Left common carotid artery plus branches (tissue), 1 donor: ENCODE results near the genes GFPT1 and SNRNP27.

GRCh38 chr2:68432636-68433008, 34.5 kb downstream of the FBXO48 start:
- PRO-cap = no peak

- PRO-cap = no peak
Measured at GRCh38 chr2:68514510-68515132, 47.2 kb downstream of the APLF start.

DNA sequence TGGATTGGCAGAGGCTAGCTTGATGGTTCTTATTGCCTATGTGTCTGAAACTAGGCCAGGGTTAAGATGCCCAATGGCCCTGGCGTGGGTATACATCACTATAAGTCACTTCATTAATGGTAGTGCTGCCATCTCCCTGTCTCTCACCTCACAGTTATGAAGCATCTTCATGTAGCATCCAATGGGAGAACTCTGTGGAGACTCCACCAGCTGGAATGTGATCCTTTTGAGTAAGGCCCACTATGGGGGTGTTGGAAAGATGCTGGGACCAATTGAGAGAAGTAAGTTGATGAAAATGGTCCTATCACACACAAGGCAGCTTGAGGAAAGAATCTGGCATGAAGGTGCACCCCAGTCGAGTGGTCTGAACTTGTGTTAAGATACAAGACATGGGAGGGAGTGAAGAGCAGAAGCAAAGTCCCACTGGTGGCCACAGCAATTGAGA, 4.7 kb downstream of the ARHGAP25 start:
- PRO-cap = no peak

GRCh38 chr2:68741148-68741531, 6.5 kb downstream of the ARHGAP25 start:
- PRO-cap = no peak

DNA sequence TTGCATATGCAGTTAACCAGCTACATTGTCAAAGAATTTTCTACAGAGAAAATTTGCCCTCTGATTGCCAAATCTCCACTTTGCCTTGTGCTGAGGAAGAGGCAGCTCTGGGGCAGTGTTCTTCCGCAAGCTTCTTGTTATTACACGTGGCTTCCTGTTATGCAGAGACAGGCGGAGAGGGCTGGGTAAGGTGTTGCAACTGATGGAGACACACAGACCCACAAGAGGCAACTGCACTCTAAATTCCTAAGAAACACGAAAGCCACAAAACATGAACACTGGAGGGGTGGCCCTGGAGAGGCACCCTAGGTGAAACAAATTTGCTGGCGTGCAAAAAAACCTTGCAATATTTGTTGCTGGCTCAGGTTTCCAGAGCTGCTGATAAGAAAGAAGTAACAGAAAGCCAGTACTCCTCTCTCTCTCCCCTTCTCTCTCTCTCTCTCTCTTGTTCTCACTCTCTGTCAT, 31.7 kb downstream of the ARHGAP25 start:
- PRO-cap = no peak

DNA sequence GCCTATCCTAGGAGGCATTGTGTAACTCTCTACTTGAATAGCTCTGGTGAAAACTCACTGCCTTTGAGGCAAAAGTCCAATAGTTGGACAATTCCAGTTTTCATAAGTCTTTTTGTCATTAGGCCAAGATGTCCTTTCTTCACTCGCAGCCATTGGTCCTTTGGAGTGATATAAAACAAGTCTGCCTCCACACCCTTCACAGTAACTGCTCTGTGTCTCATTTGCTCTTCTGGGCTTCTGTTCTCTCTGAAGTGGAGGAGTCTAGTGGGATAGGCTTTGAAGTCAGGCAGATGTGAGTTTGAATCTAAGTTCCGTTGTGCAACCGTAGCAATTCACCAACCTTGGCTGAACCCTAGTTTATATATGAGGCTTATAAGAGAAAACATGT, 28.3 kb downstream of the ANTXR1 start:
- PRO-cap = no peak

DNA sequence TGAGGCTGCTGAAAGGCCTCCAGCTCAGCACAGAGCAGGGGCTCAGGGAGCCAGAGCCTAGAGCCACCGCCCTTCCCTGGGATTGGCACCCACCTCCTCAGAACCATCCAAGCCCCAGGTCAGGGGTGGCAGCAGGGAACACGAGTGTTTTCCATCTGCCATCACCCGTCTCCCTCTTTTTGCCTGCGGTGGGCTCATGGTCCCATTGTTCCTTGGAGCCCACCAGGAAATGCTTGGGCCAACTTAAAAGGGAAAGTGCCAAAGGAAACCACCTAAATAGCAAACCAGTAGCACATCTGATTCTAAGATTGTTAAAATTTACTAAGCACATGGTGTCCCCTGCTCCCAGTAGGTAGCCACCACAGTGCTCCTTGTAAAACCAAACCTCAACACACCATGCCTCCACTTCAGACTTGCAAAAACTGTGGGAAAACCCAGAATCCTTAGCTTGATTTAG, 184.0 kb downstream of the ANTXR1 start:
- PRO-cap = no peak

- PRO-cap = no peak
Measured at GRCh38 chr2:69348463-69349164, 38.4 kb downstream of the GFPT1 start.

DNA sequence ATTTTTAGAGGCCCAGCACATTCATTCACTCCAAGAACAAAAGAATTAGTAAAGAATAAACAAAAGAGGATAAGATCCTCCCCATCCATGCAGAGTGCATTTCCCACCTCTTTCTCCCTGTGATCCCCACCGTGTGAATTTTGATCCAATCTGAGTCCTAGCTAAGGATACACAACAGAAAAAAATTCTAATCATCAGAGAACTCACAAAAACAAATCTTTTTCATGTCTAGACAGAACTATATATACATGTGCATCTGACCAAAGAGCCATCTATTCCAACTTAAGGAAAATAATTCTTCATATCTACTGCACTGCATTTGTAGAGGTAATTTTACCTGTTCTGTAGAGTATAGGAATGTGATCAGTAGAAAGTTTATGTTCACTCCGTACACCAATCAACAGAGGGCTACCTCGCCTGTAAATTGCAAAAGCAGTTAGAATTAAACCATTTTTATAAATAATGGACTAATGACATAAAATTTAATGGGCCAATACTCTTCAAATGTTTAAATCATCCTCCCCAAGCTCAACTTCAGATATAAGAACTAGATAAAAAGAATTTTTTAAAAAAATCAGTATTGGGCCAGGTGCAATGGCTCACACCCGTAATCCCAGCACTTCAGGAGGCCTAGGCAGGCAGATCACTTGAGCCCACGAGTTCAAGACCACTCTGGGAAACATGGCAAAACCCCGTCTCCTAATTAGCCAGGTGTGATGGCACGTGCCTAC, 32.7 kb downstream of the GFPT1 start:
- PRO-cap = no peak

- PRO-cap = no peak
Measured at GRCh38 chr2:69382527-69383169, 4.4 kb downstream of the GFPT1 start.

DNA sequence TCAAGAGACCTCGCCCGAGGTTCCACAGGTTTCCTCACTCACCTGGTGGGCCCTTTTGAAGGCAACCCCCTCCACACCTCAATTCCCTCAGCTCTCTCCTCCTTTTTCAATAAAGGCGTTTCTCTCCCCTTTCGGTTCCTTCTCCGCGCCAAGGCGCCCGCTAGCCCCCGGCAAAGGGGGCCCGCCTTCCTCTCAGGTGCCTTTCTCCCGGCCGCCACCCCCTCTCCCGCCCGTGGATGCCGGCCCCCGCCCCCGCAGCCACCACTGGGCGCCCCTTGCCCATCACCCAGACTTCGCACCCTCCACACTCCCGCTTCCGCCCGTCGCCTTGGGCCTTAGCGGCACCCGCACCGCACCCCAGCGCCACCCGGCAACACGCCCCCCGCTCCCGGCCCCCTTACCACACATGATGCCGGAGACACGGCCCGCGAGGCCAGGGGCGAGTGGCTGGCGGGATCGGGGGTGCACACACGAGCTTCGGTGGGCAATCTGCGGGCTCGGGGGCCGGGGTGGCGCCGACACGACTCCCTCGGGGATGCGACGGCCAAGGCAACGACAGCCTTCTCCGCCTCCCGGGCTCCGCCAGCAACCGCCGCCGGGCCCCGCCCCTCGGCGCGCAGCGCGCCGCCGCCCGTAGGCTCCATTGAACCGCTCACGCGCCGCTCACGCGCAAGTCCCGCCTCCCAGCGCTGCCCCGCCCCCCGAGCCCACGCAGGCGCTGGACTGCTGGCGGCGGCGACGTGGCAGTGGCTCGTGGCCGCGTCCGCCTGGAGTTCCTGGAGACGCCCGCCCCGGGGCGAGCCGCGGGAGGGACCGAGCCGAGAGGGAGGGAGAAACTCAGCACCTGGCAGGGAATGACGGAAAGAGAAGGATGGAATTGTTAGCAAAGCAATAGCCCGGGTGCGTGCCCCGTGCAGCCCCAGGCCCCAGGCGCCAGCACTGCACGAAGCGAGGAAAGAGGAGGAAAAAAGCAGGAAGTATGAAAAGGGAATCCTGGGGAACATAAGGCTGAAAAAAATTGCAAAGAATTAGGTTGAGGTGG, at the start of gene GFPT1:
GFPT1 (minus strand) TSS at position 564 of the 1,042 bp plus-strand sequence.
- PRO-cap = bidirectional peak, plus-strand start at position 768 of the sequence, minus-strand start at position 587 of the sequence

GRCh38 chr2:69585900-69586333, 57.6 kb downstream of the AAK1 start:
- PRO-cap = no peak

GRCh38 chr2:69652437-69652708, 8.8 kb upstream of the AAK1 start:
- PRO-cap = no peak

DNA sequence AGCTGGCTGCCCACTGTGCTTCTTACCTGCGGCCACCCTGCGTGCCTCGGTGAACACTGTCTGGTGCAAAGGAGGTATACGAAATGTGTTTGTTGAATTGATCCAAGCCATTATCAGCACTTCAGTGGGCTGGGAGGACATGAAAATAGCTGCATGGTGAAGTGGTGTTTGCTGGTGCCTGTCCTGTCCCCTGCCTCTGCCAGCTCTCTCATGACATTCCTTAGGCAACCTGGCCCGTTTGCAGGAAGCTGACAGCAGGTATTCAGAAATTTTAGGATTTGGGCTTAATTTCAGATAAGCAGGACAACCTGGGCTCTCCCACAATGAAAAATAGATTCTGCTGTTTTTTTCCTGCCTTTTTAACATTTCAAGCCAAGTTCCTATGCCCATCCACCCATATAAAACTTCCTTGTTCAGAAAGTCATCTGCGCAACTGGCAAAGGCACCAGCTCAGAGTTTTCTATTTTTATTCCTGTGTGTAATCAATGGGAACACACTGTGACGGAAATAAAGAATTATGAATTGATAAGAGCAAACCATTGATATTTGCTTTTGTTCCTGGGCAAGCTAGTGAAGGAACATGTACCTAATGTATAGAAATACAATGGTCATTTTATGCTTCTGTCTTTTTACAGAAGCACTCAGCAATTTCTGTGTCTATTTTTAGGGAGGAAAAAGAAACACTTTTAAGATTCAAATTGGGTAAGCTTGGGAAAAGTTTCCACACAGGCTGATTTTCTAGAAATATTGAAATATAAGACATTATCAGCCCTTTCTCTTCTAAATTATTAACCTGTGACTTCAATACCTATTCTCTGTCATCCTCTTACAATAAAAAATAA, 30.7 kb upstream of the AAK1 start:
- PRO-cap = no peak

DNA sequence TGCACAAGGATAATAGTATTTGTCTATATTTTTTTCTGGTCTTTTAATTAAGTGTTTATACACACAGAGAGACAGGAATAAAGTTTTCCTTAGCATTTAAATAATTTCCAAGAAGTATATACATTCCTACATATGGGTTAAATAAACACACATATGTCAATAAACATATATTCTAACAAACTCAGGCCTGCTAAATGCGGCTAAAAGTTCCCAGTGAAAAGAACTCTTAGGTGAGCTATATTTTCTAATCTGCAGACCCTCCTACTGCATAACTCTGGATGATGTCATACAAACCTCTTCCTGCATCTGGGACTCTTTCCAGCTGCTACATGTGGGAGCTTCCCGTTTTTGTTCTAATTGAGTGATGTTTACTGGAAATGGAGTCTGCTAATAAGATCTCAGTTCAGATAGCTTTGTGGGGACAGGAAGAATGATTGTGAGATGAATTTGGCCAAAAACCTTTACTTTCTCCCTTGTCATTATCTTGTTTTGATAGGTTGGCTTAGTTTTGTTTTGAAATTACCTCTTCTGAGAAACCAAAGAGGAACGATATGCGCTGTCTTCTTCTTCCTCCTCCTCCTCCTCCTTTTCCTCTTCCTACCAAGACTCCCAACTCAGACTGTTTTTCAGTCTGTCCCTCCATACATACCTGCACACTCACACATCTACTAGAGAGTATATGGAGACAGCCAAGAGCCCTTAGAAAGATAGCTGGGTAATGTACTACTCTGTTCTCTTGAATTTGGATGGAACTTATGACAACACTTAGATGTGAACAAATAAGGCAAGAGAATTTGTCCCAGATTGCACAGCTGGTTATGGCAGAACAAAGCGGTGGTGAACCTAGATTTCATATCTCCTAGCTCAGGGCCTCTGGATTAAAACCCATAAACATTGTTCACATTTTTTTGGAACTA, 39.7 kb upstream of the AAK1 start:
- PRO-cap = no peak

GRCh38 chr2:69893673-69894957, at the start of gene SNRNP27:
SNRNP27 (plus strand) TSS chr2:69893956.
- PRO-cap = unidirectional peak, plus-strand start at chr2:69893962

DNA sequence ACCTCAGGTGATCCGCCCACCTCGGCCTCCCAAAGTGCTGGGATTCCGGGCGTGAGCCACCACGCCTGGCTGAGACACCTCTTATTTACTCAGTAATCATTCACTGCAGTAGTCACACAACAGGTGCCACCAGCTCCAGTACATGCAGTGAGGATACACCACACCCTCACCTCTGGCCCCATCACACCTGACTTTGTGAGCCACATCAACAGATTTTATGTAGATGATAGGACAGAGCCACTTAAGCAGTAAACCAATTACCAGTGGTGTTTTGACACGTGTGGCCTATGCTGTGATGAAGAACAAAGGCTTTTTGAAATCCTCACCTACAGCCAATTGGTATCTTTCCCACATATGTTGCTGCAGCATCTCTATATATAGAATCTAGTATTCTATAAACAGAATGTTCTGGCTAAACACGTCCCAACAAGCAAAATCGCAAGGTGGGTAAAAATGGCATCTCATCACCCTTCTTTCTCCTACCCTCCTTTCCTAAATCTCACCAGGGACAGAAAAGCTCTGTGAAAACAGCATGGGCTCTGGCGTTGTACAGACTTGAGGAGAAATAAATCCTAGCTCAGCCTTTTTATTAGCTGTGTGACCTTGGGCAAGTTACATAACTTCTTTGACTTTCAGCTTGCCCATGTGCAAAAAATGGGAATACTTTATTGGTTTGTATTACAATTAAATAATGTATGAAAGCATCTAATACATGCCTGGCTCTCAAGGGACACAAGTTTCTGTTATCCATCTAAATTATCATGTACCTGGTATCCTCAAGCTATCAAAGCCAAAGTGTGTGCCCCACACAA, 42.4 kb upstream of the PCBP1 start:
- PRO-cap = no peak

- PRO-cap = no peak
Measured at GRCh38 chr2:70141330-70141885, 49.4 kb downstream of the C2orf42 start.

- PRO-cap = no peak
Measured at GRCh38 chr2:70270315-70270620, 12.3 kb downstream of the PCYOX1 start.

GRCh38 chr2:70328770-70329582, 27.1 kb upstream of the FAM136A start:
- PRO-cap = no peak